Skeletal muscle satellite cell (primary cell): ENCODE results near the genes CRACR2B and TSPAN4.

DNA sequence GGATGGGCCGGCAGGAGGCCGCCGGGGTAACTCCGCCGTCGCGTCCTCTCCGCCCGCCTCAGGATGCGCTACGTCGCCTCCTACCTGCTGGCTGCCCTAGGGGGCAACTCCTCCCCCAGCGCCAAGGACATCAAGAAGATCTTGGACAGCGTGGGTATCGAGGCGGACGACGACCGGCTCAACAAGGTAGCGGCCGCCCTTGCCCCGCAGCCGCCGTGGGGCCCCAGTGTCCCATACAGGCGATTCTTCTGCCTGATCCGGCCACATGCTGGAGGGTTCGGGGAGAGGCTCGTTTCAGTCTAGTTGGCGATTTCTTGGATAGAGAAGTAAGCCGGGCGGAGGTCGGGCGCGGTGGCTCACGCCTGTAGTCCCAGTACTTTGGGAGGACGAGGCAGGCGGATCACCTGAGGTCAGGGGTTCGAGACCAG lies 419 bp downstream of the RPLP2 start:
- CAGE, long polyA plus RNA, result no peak

DNA sequence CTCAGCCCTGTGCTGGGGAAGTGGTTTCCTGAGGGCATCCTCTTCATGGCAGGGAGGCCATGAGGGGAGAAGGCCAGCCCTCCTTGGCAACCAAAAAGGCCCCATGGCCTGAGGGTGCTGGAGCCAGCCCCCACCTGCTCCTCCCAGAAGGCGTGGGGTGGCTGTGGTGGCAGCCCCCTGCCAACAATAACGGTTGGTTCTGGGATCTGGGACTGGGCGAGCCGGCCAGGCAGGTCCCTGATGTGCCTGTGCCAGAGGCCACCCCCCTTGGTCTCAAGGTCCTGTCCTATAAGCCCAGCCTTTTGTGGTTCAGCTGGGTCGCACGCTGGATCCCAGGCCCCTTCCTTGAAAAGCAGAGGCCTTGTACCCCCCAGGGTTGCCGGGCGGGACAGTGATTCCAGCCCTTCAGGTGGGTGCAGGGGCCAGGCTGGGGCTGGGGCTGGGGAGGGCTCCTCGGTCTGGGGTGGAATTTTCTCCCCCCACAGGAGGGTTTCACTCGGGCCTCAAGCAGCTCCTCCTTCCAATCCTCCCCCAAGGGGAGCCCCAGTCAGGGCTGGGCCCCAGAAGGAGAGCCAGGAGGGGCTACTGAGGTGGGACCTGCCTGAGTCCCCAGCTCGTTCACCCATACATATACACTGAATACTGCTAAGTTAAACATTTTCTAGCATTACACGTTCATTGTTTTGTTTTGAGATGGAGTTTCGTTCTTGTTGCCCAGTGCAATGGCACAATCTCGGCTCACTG lies 1.7 kb upstream of the CRACR2B start:
- CAGE, long polyA plus RNA, result no peak

DNA sequence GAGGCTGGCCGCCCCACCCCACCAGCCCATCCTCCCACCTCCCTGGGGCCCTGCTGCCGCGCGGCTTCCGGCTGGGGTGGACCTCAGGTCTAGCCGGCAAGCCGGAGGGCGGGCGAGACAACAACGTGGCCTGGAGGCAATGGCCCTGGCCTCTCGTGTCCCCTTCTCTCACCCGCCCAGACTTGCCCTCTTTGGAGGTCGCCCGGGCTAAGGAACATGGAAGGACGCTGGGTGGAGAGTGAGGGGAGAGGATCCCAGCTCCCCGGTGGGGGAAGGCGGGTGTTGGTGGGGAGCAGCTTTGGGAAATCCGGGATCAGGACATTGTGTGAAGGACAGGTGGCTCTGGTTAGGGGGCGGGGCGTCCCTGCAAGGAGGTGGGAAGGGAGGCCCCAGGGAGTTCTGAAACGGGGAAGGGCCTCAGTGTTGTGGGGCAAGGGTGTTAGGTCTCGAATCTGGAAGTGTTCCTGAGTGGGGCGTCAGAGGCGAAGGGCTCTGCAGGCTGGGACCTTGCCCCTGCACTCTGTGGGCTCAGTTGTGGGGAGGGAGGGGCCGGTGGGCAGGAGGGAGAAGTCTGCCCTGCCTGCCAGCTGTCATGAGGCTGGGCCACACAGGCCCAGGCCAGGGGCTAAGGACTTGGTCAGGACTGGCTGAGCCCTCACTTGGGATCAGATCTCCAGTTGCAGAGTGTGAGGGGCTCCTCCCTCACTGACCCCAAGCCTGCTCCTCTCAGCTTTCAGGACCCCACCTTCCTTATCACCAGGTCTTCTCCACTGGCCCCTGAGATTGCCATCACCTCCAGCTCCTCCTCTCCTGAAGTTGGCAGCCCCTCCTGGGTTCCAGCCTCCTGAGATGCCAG lies at the start of gene CRACR2B:
TSS of gene CRACR2B (plus strand) at position 420 of the 856 bp plus-strand sequence.
- CAGE, long polyA plus RNA, result no peak

DNA sequence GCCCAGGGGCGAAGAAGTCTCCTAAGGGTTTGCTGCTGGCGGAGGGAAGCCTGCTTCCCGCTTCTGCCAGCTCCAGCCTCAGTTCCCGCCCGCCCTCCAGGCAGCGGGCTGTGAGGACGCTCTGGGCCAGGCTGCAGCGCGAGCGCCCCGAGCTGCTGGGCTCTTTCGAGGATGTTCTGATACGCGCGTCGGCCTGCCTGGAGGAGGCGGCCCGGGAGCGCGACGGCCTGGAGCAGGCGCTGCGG lies 2.1 kb downstream of the CRACR2B start:
- CAGE, long polyA plus RNA, result no peak

GRCh38 chr11:830131-830720 lies 2.5 kb downstream of the CRACR2B start:
- CAGE, long polyA plus RNA, result start-site peak on the plus strand at chr11:830435-830499, 247 and 375 reads in 2 replicates

DNA sequence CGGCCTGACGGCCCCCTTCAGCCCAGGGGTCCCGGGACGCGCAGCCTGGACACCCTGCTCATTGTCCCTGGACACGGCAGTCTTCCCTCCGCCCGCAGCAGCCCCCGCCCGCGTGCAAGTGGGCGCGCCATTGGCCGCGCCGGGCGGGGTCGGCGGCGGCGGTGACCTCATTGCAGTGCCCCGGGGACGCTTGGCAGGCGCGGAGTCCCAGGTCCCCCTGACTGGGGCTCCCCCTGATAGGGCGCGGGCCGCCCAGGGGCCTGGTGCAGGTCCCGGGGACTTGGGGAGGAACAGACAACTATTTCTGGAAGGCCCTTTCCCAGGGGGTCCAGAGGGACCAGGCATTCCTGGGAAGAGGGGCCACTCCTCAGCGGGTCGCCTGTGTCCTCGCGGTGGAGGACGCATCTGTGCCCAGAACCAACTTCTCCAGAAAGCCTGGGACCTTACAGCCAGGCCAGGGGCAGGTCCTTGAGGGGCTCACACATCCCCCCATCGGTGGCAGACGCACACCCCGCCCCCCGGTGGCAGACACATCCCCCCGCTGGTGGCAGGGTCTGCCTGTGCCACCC lies 640 bp downstream of the CD151 start:
- CAGE, long polyA plus RNA, result no peak

GRCh38 chr11:838265-839381 lies 3.7 kb downstream of the POLR2L start:
- CAGE, long polyA plus RNA, result no peak

- CAGE, long polyA plus RNA, result no peak
Observed at GRCh38 chr11:840196-840808, 2.0 kb downstream of the POLR2L start.

DNA sequence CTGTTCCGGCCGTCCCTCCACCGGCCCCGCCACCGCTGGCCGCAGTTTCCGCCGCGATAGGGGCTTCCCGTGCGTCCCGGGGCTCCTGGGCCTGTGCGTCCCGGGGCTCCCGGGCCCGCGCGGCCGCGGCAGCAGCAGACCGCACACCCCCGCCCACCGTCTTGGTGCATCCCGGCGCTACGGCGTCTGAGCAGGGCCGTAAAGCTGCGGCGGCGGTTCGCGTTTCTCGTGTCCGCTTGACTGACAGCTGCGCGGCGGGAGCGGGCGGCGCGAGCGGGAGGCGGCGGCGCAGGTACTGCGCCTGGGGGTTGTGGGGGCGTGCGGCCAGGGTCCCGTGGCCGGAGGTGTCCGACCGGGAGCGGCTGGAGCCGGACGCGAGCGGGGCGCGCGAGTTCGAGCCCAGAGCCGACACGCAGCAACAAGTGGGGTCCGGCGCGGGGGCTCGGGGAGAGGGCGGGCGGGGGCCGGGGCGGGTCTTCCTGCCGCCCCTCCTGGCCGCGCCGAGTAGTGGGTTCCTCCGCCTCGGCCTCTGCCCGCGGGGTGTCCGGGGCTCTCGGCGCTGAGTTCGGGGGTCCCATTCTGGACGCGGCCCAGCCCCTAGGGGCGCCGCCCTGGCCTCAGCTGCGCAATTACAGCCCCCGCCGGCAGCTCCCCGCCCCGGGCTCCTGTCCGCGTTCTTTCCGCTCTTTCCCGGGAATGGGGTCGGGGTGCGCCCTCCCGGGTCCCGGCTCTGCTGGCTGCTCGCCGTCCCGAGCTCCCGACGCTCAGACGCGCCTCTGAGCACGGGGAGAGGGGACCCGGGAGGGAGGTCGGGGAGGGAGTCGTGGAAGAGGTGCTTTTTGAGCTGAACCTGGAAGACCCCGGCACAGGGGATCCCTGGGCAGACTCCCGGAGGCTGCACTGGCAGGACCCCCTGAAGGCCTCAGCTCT lies at the start of gene TSPAN4:
TSS of gene TSPAN4 (plus strand) at position 229 of the 930 bp plus-strand sequence.
- CAGE, long polyA plus RNA, result start-site peak on the plus strand centred at position 294 of the sequence, 131 bp wide, 361 and 670 reads in 2 replicates

DNA sequence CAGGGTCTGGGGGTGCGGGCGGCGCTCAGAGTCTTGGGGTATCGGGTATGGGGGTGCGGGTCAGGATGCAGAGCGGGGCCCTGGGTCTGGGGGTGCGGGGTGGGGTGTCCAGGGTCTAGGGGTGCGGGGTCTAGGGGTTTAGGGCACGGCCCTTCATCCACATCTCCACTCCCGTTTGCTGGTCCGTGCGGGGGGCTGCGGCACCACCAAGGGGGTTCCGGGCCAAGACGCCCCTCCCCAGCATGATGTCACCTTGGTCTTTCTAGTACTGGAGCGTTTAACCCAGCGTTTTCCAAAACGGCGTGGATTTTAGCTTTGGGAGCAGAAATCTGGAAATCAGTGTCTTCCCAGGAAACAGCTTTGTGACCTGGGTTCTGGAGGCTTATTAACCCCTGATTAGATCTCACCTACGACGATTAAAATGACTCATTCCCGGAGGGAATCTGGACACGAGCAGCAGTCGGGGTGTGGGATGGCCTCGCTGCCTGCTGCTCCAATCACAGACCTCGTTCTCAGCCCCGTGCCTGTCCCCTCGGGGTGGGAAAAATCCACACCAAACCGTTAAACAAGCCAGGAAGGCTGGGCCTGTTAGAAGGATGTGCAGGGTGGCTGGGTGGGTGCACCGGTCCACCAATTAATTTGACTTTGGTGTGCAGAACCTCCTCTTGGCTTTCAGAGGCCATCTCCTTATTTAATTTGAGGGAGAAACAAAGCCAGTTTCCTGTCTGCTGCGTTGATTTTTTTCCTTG lies 793 bp downstream of the AP2A2 start:
- CAGE, long polyA plus RNA, result no peak

DNA sequence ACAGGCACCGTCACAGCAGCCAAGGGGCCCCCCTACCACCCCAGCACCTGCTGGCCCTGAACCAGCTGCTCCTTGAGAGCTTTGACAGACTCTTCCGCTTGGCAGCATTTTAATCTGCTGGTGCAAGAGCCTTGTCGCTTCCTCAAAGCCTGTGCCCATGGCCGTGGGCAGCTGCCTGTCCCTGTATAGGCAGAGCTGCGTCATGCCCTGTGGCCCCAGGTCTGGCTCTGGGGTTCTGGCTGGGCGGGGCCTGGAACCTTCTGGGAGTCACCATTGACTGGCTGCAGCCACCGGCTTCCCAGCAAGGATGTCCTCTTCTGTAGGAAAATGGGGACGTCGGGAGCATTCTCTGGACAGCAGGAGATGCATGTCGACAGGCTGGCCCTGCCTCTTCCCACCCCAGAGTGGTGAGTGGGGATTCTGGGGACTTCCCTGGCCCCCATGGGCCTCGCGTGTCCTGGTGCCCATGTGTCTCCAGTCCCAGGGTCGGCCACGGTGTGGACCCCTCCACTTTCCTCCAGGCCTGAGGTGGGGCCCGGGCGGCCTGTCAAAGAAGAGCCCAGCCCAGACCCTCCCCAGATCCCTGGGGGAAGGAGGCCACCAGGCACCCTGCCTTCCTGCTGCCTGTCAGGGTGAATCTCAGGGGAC lies 13.2 kb upstream of the MUC6 start:
- CAGE, long polyA plus RNA, result no peak

GRCh38 chr11:1090685-1091249 lies 54.2 kb upstream of the MUC6 start:
- CAGE, long polyA plus RNA, result no peak

DNA sequence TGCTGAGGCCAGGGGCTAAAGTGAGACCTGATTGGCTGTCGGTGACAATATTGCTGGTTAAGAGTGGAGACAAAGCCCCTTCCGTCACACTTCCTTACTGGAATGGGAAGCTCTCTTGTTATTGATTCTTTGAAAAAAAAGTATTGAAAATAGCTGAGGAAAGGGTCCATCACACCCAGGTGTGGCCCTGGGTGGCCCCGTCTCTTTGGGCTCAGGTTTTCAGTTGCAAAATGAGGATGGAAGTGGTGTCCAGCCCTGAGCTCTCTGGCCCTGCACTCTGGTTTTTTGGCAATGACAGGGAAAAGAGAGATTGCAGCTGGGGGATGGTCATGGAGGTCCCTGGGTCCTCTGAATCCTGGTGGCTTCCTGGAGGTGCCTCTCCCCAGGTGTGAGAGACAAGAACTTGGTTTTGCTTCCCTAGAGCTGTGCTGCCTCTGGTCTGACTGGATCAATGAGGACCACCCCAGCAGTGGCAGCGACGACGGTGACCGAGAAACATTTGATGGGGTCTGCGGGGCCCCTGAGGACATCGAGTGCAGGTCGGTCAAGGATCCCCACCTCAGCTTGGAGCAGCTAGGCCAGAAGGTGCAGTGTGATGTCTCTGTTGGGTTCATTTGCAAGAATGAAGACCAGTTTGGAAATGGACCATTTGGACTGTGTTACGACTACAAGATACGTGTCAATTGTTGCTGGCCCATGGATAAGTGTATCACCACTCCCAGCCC lies 57.4 kb upstream of the MUC6 start:
- CAGE, long polyA plus RNA, result no peak

DNA sequence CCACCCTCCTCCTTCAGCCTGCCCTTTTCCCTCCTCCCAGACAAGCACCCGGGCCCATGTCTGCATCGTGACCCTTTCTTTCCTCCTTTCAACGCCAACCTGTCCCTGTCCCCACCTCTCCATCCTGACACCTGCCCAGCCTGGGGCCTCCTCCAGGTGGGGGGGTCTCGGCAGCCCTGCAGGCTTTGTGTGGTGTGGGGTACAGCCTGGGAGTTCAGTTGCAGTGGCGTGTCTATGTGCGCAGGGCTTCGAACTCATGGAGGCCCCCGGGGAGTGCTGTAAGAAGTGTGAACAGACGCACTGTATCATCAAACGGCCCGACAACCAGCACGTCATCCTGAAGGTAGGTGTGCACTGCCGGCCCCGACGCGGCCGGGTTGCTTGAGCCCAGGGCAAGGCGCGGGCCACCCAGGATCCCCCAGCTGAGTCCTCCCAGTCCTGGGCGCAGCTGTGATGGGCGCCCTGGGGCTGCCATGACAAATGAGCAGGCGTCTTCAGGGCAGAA lies 49.4 kb upstream of the MUC5AC start:
- CAGE, long polyA plus RNA, result no peak

- CAGE, long polyA plus RNA, result no peak
Observed at GRCh38 chr11:1224596-1225659, 2.1 kb downstream of the MUC5B start.

GRCh38 chr11:1254539-1254971 lies 31.7 kb downstream of the MUC5B start:
- CAGE, long polyA plus RNA, result no peak

GRCh38 chr11:1460301-1461289 lies 26.0 kb downstream of the MOB2 start:
- CAGE, long polyA plus RNA, result no peak

DNA sequence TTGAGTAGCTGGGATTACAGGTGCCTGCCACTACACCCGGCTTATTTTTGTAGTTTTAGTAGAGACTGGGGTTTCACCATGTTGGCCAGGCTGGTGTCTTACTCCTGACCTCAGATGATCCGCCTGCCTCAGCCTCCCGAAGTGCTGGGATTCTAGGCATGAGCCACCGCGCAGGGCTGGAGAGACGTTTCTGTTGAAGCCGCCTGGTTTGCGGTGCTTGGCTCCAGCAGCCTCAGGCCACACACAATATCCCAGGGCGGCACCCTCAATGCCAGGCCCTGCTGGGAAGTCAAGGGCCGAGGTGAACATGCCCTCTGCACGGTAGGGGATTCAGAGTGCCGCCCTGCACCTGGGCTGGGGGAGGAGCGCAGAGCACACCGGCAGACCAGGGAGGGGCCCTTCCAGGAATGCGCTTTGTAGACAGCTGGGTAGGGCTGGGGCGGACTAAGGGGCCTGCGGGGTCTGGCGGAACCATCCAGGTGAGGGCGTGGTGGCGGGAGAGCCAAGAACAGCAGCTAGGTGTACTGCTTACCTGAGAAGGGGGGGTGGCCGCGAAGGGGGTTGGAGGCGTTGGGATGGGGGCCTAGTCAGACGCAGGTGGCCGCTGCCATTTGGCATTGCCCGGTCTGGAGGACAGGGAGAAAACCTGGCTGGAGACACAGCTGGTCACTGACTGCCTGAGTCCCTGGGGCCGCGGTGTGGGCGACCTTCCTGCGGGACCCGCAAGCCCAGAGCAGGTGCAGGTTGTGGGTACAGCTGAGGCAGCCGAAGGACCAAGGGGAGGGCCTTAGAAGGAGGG lies 26.0 kb downstream of the DUSP8 start:
- CAGE, long polyA plus RNA, result no peak

- CAGE, long polyA plus RNA, result no peak
Observed at GRCh38 chr11:1665205-1665778, 31.7 kb upstream of the KRTAP5-6 start.

DNA sequence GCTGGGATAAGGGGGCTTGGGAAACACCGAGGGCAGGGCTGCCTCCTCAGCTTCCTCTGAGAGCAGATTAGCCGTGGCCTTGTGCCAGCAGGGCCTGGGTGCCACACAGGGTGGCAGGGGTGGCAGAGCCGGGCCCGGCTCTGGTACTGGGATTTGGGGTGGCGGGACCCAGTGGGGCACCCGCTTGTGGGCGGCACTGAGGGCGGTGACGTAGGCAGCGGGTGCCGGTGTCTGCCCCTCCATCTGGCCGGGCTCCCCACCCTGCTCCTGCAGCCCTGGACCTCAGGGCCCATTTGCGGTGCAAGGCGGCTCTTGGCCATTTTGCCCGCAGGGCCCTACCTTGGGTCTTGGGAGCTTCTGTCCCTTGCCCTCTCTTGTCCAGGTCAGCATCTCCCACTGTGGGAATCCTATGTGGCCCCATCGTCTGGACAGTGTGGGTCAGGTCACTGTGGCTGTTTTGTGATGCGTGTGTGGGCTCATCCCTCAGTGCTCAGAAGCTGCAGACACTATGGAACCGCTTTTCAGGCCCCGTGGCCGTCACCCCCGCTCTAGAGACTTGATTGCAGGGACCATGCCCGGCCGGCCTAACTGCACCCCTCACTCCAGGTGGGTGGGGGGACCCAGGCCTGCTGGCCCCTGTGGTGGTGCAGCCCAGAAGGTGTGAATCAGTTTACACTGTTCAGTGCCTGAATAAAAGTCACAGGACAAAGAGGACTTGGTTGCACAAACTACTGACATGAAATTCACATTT lies 29.7 kb upstream of the KRTAP5-6 start:
- CAGE, long polyA plus RNA, result no peak